ENCODE results near the genes ZEB2 and LYPD6.

GRCh38 chr2:144117242-144117850, 215.0 kb downstream of the GTDC1 start:
- CAGE, long polyA plus RNA: no peak
- RRBS: no CpG with 5 or more reads among the region's 2 CpGs

DNA sequence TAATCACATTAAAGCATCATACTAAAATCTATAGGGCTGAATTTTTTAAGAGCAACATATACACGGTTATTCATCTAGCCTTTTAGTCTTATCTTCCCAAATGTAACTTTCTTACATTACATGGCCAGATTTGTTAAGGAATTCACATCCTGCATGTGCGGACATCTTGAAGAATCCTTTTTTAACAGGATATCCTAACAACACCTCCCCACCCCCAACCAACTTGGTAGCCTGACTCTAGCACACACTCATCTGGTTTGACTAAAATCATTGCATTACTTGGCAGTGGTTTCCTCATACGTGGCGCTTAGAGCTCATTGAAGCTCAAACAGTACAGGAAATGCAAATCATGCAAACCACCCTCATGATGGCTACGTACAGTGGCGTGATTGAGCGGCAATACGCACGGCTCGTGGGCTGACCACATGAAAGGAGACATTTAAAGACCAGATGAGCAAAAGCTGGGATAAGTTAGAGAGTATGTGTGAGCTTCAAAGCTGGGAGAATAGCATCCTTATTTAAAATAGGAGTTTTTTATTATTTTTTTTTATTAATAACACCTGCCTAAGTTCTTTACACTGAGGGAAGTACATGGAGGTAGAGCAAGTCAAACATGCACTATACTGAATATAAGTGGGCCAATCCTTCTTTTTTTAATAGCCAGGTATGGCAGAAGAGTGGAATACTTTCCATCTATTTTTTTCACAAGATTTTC, 148.6 kb downstream of the GTDC1 start:
- CAGE, long polyA plus RNA: no peak
- RRBS: no CpG with 5 or more reads among the region's 10 CpGs

GRCh38 chr2:144320379-144321219, 11.7 kb downstream of the GTDC1 start:
- CAGE, long polyA plus RNA: no peak
- RRBS: no CpG with 5 or more reads among the region's 4 CpGs

DNA sequence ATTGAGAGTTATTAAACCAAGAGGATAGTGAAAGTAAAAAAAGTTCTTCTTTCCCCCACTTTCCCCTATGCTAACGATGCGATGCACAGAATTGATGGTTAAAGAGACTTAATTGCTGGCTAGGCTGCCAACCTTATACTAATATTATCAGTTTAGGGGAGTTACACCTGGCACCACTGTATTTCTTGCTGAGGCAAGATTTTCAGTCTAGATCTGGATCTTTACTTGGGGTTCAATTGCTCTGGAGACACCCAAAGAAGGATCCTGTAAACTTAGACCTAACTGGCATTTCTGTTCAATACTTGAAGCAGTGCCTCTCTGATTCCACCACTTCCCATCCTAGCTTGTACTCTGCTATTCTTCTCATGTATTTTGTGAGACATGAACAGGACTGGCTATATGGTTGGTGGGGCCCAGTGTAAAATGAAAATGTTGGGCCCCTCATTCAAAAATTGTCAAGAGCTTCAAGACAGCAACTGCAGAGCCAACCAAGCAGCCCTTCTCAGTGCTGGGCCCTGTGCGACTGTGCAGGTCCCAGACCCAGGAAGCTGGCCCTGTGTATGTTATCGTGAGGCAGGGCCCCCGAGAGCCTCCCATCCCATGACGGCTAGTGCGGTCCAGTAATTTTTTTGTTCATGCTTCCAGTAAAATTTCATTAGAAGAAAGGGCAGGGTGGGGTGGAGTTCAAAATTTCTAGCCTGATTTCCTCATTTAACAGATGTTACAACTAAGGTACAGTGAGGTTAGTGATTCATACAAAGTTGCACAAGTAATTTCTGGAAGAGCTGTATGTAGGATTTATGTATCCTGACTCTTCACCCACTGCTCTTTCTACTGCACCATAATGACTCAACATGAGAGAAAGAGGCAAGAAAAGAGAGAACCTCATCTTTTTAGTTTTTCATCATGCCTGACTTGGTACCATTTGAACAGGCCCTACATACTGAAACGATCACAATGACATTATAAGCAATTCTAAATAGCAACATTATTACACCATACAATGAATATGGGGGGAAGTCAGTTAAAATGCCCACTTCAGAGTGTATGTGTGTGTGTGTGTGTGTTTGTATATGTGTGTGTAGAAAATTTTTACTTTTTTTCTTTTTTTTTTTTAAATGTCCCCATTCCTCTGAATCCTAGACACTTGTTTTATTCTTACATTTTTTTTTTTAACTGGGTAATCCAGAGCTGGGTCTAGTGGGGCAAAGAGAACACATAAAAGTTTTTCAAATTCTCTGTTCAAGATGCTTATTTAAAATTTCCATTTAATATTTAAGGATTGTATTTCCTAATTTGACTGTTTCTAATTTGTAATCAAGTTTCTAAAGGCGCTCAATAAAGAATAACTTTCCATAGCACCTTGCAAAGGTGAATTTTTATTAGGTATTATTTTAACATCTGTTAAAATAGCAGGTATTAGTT, 82.1 kb upstream of the GTDC1 start:
- CAGE, long polyA plus RNA: no peak
- RRBS: no CpG with 5 or more reads among the region's 9 CpGs

DNA sequence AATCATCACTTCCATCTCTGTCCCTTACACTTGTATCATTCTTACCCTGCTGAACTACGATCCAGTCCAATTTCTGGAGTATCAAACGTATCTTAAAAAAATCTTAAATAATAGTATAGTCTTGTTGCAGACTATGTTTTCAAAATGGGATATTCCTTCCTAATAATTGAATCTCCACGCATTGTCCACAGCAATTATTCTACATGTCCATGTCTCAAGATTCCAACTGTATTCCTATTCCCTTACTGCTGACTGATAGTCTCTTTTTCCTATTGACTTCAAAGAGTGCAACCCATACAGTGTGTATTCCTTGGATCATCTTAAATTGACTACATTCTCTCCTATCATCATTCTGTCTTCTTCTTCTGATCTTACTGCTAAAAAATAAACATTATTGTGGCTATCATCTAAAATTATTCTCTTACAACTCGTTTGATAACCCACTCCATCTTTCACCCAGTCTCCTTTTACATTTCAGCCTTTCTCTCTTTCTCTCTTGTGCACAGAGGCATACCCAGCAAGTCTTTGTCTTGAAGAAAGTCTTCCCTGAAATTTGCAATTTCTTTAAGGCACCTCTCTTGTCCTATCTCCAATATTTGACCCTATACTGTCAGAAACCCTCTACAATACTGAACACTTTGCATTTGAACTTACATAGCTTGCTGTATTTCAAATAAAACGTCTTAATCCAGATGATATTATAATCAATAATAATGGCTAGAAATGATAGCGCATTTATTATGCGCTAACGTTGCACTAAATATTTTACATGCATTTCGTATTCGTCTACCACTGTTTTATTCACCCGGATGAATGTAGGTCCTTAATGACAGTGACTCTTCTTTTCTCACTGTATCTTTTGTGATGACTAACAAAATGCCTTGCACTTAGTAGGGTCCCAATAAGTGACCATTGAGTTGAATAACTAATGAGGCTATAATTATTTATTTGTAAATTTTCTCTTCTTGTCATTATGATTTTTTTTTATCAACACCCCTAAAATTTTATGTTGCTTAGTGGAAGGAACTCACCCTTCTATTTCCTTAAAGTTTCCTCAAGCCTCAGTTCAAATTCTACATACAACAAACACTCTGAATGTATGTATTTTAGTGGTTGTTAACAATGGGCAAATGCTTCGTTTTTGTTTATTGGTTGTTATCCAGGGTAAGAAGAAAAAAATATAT, 84.3 kb upstream of the GTDC1 start:
- CAGE, long polyA plus RNA: start-site peak on the minus strand centred at position 548 of the sequence, 230 bp wide, 9 and 9 reads in 2 replicates
- RRBS: no CpG with 5 or more reads among the region's 12 CpGs

GRCh38 chr2:144420791-144421513, 88.6 kb upstream of the GTDC1 start:
- CAGE, long polyA plus RNA: no peak
- RRBS: no CpG with 5 or more reads among the region's 5 CpGs

GRCh38 chr2:144424346-144425566, 92.4 kb upstream of the GTDC1 start:
- CAGE, long polyA plus RNA: no peak
- RRBS: no CpG with 5 or more reads among the region's 7 CpGs

- CAGE, long polyA plus RNA: no peak
- RRBS: no CpG with 5 or more reads among the region's 2 CpGs
Measured at GRCh38 chr2:144443630-144443835, 76.4 kb downstream of the ZEB2 start.

DNA sequence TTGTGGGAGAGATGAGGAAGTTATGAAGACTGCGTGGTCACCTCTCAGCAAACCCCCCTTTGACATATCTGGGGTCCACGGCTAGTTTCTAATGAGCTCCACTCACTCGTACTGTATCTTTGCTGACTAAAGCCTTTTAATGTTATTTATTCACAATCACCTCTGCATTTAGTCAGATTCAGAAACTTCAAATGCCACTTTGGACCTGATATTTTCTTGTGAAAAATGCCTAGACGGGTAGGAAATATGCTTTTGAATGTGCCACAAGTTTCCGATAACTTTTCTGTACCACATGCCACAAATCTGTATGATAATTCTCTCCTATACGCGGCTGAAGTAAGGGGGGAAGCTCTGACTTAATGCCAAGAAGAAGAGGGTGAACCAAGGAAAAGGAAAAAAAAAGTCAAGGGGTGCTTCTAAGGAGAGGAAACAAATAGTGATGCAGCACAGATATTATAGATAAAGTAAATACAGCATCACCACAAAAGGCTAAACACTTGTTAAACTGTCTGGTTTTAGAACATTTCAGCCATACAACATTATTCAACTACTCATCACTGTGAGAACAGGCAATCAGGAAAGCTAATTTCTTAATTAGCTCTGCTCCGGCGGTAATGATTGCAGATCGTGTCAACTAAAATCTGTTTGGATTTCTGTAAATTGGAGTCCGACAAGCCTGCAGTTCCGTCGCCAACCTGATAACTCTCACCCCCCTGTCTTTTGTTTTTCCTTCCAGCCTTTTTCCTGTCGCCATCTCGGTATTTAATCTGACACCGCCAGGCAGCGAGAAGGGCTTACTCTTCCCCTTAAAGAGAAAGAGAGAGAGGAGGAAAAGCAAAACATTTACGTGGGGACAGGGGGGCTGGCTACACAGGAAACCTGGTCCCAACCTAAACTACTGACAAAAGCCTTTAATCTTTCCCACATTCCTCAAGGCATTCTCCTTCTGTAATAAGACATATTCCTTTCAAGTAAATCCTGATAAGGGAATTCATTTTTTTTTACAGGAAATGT, 67.6 kb downstream of the ZEB2 start:
- CAGE, long polyA plus RNA: no peak
- RRBS: no CpG with 5 or more reads among the region's 18 CpGs

- CAGE, long polyA plus RNA: no peak
- RRBS: no CpG with 5 or more reads among the region's 7 CpGs
Measured at GRCh38 chr2:144462087-144462854, 57.6 kb downstream of the ZEB2 start.

- CAGE, long polyA plus RNA: no peak
- RRBS: no CpG with 5 or more reads among the region's 3 CpGs
Measured at GRCh38 chr2:144488654-144488979, 31.3 kb downstream of the ZEB2 start.

GRCh38 chr2:144519791-144520833, at the start of gene ZEB2:
Gene ZEB2 (minus strand): TSS chr2:144520119.
- CAGE, long polyA plus RNA: start-site peak on the minus strand at chr2:144520119-144520205, 27 and 18 reads in 2 replicates
- RRBS: no CpG with 5 or more reads among the region's 31 CpGs

DNA sequence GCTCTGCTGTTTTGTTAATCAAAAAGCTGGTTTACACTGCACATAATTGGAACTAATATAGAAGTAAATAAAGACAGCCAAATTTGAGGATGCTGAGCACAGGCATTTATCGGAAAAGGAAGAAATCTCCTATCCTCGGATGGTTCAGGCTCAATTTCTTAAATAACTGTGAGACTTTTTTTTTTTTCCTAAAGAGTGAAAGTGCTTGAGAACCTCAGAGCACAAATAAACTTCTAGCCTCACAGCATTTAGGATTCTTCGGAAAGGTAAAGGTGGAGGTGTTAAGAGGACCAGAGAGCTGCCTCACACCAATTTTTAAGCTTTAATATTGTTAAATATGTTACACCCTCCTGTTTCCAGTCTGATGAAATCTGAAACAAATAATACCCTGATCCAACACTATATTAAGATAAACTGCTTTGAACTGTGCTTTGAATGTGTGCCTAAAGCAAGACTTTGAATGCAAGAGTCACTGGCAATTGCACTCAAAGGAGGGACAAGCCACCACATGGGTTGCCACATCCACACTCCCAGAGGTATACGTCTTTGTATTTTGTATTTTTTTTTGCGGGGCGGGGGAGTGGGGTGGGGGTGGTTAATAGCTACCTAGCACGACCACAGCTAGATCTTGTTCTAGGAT, 1.6 kb upstream of the ZEB2 start:
- CAGE, long polyA plus RNA: no peak
- RRBS: no CpG with 5 or more reads among the region's 7 CpGs

DNA sequence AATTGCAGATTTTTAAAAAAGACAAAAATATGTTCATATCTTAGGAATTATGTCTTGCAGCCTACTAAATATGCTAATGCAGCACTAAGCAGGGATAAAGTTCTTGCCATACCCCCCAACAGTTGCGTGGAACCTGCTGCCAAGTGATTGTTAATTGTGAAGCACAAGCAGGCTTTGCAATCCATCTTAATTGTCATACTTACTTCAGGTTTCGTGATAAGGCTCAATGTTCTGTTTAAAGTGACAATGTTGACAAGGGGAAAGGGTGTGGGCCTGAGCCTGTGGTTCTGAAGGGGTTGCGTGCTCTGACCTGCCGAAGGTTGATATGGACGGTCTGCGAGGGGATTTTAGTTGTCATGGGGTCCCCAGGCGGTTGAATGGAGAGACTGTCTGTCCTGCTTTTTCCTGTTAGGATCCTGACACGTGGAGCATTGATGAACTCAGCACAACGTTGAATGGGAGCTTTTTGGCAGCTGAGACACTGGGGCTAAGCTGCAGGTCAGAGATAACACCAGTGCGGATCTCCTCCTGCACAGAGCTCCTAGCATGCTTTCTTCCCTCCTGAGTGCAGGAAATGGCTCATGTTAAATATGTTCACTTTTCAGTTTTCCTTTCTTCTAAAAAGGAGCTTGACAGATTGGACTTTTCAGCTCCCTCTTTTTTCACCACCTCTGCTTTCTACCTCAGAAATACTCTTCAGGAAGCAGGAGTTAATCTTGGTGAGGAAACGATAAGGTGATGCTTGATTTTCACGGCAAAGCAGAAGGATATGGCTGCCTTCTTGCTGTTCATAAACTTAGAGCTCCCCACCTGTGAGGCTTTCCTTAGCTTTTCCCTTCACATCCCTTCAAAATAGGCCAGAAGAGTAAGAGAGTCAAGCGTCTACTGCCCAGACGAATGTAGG, 62.9 kb upstream of the ZEB2 start:
- CAGE, long polyA plus RNA: no peak
- RRBS: no CpG with 5 or more reads among the region's 14 CpGs

DNA sequence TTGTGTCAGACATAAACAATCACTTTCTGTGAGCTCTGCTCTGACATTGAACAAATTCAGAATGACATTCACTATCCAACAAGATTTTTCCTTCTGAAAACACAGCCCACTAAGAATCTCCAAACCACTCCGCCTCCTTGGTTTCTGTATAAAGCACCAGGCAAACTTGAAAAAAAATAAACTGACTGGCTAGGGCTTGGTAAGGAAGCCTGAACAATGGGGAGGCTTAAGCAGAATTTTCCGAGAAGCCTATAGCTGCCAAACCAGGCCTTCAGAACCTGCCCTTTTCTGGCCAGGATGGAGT, 529.4 kb upstream of the ZEB2 start:
- CAGE, long polyA plus RNA: no peak
- RRBS: no CpG with 5 or more reads among the region's 2 CpGs

DNA sequence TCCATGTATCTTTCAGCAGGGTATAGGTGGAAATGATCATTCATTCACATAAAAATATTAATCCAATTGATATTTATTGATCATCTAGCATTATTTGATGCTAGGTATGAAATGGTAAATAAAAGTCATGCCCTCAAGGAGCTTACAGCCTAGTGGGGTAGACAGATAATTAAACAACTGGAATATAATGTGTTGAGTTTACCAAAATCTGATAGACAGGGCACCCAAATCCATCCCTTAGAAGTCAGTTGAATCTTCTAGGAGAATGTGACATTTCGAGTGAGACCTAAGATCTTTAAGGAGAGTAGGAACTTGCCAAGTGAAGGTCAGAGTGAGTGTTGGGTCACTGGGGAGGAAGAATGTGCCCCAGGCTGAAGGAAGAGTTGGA, 78.9 kb downstream of the MBD5 start:
- CAGE, long polyA plus RNA: no peak
- RRBS: no CpG with 5 or more reads among the region's 1 CpG

DNA sequence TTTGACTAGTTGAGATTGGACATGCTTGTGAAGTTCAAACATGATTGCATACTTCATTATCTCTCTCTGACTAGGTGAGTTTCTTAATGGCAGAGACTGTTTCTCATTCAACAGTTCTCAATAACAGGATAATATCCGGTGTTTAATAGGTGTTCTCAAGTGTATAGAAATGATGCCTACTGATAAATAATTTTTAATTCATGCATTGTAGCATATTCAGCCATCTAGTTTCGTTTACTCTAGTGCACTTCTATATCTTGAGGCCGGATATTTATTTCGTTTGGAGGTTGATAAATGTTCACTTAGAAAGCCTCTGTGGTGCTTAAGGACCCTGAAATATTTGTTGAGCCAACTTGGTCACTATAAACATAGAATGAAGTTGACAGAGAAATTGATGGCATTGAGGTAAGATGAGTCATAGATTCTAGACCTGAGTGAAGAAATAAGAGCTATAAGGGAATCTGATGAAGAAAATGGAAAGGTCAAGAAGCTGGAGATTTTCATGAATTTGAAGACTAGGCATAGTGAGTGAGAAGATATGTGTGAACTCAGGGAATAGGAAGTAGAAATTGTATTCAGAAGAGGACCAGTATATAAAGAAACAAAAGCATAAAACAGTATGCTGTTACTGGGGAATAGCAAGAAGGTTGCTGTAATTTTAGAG, 35.8 kb downstream of the EPC2 start:
- CAGE, long polyA plus RNA: no peak
- RRBS: 95% methylated on average over 1 of the region's 4 CpGs

- CAGE, long polyA plus RNA: no peak
- RRBS: no CpG with 5 or more reads among the region's 5 CpGs
Measured at GRCh38 chr2:148705229-148705932, 60.8 kb downstream of the EPC2 start.

DNA sequence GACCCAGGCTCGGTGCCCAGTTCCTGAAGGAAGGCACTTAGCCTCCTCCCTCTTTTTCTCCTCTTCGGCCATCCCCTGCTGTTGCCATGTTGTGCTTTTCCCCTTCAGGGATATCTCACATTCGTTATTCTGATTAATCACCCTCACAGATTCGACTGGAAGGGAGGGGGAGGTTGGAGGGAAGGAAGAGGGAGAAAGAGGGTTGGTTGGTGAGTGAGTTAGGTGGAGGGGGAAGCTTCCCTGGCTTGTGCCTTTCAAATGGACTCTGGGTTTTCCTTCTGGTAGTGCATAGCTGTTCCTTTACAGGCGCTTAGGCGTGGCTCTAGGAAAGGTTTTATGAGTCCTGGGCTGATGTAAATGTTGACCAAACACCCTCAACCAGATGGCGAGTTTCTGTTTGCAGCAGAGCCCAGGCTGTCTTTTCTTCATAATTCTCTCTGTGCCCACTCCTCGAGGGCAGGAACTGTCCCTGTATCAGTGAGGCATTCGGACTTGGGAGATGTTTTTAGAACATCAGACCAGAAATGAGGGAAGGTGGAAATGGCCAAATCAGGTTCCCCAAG, 38.9 kb upstream of the LYPD6B start:
- CAGE, long polyA plus RNA: no peak
- RRBS: no CpG with 5 or more reads among the region's 9 CpGs

DNA sequence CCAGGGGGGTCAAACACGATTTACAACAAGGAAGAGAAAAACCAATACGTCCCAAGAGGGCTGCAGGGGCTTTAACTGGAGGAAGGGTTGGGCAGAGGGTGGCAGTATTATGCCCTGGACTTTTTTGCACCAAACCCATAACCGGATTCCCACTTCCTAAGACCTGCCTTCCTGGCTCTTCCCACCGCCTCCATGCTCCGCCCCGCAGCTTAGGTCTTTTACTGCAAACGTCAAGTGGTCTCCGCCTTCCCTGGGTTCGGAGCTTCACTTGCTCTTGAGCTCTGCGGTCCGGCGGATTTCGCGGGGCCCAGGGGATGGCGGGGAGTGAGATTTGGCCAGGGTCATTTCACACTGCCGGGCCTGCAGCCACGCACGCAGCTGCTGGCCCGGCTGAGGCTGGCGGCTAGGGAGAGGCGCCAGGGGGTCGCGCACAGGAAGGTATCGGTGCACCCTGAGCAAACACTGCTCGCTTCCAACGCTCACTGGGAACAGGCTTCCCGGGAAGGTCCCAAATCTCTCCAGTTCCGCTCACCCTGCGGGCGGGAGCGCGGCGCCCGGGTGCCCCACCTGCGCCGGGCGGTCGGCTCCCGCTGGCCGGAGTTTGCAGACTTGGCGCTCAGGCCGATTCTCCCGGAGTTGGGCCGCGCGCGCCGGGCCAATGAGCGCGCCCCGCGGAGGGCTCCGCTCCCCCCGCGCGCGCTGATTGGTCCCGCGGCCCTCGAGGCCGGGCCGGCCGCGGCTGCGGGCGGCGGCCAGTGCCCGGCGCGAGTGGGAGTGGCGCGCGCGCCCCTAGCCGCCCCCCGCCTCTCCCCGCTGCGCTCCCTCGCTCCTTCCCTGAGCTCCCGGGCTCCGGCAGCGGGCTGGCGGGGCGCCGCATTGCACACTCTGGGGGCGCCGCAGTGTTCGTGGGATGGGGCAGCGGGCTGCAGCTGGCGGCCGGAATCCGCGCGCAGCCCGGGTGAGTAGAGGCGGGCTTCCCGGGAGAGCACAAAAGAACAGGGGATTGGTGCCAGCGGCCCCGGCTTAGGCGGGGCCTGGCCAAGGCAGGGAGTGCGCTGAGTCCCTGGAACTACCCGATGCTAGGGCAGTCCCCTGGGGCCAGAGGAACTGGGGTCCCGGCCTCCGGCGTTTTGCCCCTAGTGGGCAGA, at the start of gene LYPD6:
Gene LYPD6, plus strand, starts transcription at position 823 of the 1,148 bp plus-strand sequence.
- CAGE, long polyA plus RNA: no peak
- RRBS: 2% methylated on average over 58 of the region's 105 CpGs

All from AG04450 (cell line).